GM23248 (cell line): ENCODE results near the genes KCNIP4 and CCDC149.

DNA sequence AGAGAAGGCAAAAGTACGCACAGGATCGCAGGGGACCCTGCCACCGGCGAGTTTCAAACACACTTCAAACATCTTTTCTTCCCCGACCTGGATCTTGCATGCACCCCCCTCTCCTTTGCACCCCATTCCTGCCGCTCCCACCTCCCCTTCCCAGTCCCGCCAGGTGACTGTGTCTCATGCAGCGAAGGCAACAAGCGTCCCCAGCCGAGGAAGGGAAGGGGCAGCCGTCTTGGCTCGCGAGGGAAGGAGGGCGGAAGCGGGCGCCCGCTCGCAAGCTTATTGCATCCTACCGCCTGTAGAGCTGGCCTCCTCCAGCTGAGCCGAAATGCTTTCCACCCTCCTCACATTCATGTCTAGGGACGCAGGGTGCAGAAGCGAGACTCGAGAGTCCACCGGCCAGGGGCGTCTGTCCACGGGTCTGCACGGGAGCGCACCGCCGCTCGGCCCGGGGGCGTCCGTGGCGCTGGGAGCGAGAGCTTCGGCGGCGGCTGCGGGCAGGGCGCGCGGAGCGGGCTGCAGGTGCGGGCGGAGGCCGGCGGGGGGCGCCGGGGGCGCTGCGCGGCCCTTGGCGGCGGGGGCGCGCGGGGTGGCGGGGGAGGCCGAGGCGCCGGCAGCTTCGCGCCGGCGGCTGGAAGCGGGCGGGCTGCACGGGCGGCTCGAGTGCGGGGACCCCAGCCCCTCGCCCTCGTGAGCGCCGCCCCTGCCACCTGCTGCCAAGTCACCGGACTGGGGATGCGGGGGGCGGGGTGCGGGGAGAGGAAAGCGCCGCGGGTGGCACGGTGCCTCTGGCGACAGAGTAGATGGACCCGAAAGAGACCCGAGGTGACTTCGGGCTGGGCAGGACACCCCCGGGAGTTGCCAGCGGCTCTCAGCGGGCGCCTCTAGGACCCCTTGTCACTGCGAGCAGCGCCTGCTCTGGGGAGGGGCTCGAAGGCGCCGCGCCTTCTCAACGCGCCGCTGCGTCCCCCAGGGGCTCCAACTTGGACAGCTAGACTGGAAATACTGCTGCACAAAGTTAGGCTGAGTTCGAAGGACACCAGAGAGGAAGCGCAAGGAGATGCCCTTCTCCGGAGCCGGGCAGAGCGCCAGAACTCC is at the start of gene KCNIP4:
KCNIP4 (minus strand) TSS at position 492 of the 1,095 bp plus-strand sequence.
- RAMPAGE, long total RNA = no peak

DNA sequence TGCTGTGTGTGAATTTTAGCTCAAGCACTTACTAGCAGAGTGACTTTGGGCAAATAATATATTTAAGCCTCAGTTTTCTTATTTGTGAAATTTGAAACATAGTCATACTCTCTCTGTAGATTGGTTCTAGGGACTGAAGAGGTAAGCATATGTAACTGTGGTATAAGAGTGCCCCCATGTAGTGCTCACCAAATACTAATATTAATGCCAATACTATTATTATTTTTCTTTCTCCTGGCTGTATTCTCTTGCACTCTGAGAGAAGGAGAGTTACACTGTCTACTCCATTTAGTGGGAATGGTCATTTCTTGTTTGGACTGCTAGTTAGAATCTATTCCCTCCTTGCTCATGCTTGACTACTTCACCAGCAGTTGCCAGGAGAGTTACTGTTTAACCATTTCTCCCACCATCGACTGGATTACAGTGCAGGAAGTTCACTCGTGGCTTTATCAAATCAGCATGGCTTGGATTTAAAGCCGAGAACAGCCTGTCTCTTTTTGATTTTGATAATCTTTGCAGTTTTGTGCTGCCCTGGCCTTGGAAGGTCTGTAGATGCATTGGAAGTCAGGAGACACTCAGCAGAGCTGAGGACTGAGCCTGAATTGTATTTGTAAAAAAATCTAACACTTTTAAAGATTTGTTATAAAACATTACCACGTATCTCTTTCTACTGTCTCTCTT is 180.0 kb upstream of the ADGRA3 start:
- RAMPAGE, long total RNA = no peak

- RAMPAGE, long total RNA = no peak
Measured at GRCh38 chr4:23020492-23020850, 504.6 kb upstream of the ADGRA3 start.

DNA sequence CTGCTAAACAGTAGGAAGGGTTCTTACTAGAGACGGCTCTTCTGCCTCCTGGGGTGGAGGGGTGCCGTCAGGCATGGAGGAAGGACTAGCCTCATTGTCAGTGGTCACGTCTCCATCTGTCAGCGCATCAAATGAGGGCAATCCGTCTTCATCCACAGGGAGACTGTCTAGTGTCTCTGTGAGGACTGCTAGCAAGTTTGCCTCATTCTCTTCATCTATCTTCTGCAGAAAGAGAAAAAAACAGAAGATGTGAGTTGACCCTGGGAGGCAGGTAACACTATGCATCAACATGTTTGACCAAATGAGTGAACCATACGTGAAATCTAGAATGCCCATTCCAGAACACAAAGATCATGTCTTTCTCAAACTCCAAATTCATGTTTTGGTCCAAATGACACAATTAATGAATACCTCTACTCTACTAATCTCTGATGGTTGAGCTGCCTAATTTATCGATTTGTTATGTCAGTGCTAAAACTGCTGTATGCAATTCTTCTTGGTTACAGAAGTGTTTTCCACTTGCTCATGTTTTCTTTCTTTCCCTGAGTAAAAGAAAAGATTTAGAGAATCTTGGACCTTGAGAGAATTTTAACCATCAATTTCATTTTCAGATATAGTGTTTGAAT is 58.2 kb downstream of the PPARGC1A start:
- RAMPAGE, long total RNA = no peak

GRCh38 chr4:24067512-24068333 is 177.9 kb upstream of the PPARGC1A start:
- RAMPAGE, long total RNA = no peak

GRCh38 chr4:24138200-24138976 is 248.5 kb upstream of the PPARGC1A start:
- RAMPAGE, long total RNA = no peak

- RAMPAGE, long total RNA = no peak
Measured at GRCh38 chr4:24730531-24731112, 64.8 kb upstream of the SOD3 start.

DNA sequence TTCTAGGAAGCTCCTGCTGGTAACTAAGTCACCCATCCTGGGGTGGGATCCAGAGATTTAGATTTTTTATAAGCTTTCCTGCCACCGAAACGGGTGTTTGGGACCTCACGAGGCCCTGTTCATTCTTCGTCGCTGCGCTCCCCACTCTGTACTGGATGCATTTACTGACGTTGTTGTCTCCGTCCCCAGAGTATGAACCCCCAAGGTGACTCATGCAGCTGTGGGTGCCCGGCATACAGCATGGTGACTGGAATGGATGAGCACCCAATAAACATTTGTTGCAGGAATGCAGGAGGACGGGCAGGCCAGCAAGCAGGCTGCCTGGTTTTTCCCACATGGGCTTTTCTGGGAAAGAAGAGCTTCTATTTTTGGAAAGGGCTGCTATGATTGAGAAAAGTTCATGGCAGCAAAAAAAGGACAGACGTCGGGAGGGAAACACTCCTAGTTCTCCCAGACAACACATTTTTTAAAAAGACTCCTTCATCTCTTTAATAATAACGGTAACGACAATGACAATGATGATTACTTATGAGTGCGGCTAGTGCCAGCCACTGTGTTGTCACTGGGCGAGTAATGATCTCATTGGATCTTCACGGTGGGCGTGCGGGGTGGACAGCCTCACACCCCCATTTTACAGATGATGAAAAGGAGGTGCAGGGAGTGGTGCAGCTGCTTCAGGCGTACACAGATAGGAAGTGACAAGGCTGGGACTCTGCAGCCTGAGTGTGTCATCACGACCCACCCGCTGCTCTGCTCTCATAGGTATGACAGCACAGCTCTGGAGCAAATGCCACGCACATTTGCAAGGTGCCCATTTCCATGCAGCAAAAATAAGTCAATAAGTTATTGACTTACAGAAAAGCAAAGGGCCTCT is 748 bp upstream of the SOD3 start:
- RAMPAGE, long total RNA = no peak

DNA sequence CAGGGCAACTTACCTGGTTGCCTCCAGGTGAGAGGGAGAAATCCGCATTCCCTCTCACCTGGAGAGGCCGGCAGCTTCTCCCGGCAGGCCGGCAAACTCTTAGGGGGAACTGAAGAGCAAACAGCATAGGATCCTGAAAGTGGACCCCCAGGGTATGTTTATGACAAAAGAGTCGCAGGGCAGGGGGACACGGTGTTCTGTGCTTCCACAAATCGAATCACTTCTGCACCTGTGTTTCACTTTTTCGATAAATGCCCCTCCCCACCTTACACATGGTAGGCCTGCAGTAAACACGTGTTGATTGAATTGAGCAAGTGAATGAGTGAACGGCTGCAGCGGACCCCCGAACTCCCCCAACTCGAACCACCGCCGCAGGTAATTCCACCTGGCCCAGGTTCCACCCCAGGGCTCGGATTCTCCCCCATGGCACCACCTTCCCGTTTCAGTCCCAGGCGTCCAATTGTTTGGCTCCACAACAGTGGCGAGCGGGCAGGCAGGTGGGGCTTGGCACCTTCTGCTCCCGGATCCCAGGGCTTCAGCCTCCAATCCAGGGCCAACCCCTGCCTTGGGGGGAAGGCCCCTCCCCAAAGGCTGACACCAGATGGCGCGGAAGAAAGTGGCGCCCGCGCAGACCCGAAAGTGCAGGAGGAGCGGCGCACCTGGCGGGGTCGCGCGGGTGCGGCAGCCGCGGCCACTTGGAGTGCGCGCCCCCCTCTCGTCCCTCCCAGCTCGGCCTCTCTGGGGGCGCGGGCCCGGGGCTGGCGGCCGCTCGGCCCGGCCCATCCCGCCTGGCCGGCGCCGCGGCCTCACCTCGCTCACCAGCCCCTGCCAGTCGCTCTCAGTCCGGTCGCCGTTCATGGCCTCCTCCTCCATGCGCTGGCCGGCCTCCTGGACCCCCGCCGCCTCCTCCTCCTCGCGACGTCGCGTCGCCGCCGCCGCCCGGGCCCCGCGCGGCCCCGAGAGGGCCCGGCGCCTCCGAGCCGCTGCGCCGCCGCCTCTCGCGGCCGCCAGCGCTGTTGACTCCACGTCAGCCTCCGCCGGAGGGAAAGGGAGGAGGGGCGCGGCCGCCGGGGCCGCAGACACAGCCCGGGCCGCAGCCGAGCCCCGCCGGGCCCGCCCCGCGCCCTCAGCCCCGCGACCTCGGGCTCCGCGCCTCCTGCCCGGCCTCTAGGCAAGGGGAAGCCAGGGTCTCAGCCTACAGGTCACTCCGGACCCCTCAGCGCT is at the start of gene CCDC149:
CCDC149 (minus strand) TSS at position 1,036 of the 1,224 bp plus-strand sequence.
- RAMPAGE, long total RNA = no peak

DNA sequence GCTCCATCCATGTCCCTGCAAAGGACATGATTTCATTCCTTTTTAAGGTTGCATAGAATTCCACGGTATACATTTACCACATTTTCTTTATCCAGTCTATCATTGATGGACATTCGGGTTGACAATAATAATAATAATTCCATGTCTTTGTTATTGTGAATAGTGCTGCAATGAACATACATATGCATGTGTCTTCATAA is 27.9 kb upstream of the ZCCHC4 start:
- RAMPAGE, long total RNA = no peak

- RAMPAGE, long total RNA = no peak
Measured at GRCh38 chr4:25535279-25535596, 120.4 kb upstream of the SLC34A2 start.

GRCh38 chr4:25938815-25939394 is 24.9 kb downstream of the SMIM20 start:
- RAMPAGE, long total RNA = no peak

DNA sequence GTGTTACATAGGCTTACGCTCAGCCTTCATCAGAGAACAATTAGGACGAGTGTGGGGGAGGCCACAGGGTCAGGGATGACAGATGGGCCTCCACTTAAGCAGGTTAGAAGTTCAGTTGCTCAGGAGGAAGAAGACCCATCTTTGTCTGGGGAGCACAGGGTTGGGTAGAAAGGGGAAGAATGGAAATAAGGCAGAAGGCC is 118.7 kb downstream of the SMIM20 start:
- RAMPAGE, long total RNA = no peak

DNA sequence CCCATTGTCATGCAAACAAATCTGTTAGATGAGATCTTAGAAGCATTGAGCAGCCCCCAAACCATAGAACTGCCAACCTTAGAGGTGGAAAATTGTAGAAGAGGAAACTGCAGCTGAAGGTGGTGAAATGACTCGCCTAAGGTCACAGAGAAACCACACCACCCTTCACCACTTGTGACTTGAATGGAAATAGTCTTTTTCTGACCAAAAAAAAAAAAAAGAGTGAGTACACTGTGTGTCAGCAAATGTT is 162.1 kb downstream of the SMIM20 start:
- RAMPAGE, long total RNA = no peak

GRCh38 chr4:26144953-26145472 is 175.8 kb upstream of the RBPJ start:
- RAMPAGE, long total RNA = no peak

- RAMPAGE, long total RNA = no peak
Measured at GRCh38 chr4:26174943-26175666, 145.7 kb upstream of the RBPJ start.

GRCh38 chr4:26319460-26319907 is 1.3 kb upstream of the RBPJ start:
- RAMPAGE, long total RNA = no peak

DNA sequence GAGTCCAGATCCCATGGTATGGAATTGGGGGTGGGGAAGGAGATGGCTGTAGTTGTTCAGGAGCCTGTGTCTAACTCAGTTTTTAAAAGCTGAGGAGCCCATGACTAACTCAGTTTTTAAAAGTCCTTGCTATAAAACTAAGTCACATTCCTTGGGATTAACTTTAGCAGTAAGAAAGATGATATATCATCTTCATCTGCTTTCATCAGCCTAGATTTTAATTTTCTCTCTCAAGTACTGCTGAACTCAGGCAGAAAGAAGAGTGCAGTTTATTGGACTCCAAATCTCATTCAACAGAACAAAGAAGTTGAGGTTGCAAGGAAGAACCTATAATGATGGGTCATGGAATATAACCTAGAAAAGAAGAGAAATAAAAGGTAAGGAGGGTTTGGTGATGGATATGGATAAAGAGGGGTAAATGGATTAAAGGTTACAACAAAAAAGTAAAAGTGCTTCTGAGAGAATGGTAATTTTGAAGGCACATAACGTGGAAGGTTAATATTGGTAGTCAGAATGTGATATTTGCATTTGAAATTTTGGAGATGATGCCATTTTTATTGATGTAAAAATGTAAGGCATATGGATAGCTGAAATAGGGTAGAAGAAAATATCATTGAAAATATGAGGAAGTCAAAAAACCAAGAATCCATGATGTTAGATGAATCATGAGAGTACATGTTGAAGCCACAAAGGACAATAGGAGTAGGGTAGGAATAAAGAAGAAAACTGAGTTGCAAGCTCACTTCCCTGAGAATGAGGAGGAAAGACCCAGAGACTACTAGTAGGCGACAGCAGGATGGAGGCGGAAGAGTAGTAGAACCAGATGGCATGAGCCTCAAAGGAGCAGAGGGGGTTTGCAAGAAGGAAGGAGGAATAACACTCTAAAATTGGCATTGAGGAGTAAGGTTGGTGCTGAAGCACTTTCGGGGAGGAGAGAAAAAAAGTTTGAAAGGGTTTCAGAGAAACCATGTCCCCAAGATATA is 96.0 kb upstream of the STIM2 start:
- RAMPAGE, long total RNA = no peak

DNA sequence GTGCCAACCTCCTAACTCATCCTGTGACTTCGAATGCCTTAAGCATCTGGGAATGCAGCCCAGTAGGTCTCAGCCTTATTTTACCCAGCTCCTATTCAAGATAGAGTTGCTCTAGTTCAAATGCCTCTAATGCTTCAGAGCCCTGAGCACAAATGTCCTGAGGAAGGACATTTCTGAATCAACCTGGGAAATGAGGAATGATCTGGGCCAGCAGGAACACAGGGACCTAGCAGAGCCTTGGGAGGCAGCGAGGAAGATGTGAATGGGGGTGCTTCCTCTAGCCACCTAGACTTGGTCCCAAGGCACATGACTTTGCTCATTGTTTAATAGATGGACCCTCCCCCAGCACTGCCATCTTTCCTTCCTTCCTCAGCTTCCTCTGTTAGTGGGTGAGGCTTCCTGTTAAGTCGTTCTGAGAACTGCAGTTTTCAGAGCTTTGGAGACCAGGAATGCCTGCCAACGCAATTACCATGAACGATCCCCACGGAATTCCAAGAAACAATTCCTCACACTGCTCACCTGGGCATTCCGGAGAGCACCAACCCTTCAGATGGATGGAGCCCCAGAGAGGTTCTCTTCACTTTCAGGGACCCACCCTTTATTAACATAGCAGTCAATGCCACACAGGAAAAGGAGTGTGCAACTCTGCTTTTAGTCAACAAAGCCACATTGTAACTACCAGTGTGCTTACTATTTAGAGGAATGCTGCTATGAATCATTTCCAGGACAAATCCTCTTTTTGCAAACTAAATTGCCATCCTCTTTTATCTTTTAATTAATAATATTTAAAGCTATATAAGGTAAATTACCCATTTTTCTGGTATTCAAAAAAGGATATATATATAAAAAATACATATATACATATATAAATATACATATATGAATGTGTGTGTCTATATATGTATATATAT is 48.5 kb upstream of the STIM2 start:
- RAMPAGE, long total RNA = no peak

- RAMPAGE, long total RNA = no peak
Measured at GRCh38 chr4:27008523-27009202, 148.0 kb downstream of the STIM2 start.